ENCODE results near the genes TOP1 and EMILIN3.

- PRO-cap, result no peak
- CAGE, long polyA plus RNA, result no peak
Measured at GRCh38 chr20:38985486-38986371, 23.6 kb downstream of the DHX35 start.

GRCh38 chr20:39069963-39070238, 107.8 kb downstream of the DHX35 start:
- PRO-cap, result no peak
- CAGE, long polyA plus RNA, result no peak

GRCh38 chr20:39861525-39861782, 827.6 kb downstream of the MAFB start:
- PRO-cap, result no peak
- CAGE, long polyA plus RNA, result no peak

- PRO-cap, result no peak
- CAGE, long polyA plus RNA, result no peak
Measured at GRCh38 chr20:39886761-39887108, 802.3 kb downstream of the MAFB start.

DNA sequence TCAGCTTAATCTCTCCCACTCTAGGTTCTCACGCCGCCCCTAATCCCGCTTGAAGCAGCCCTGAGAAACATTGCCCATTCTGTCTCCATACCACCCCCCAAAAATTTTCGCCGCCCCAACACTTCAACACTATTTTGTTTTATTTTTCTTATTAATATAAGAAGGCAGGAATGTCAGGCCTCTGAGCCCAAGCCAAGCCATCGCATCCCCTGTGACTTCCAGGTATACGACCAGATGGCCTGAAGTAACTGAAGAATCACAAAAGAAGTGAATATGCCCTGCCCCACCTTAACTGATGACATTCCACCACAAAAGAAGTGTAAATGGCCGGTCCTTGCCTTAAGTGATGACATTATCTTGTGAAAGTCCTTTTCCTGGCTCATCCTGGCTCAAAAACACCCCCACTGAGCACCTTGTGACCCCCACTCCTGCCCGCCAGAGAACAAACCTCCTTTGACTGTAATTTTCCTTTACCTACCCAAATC, 414.9 kb downstream of the MAFB start:
- PRO-cap, result no peak
- CAGE, long polyA plus RNA, result no peak

- PRO-cap, result no peak
- CAGE, long polyA plus RNA, result no peak
Measured at GRCh38 chr20:40465027-40465436, 224.0 kb downstream of the MAFB start.

DNA sequence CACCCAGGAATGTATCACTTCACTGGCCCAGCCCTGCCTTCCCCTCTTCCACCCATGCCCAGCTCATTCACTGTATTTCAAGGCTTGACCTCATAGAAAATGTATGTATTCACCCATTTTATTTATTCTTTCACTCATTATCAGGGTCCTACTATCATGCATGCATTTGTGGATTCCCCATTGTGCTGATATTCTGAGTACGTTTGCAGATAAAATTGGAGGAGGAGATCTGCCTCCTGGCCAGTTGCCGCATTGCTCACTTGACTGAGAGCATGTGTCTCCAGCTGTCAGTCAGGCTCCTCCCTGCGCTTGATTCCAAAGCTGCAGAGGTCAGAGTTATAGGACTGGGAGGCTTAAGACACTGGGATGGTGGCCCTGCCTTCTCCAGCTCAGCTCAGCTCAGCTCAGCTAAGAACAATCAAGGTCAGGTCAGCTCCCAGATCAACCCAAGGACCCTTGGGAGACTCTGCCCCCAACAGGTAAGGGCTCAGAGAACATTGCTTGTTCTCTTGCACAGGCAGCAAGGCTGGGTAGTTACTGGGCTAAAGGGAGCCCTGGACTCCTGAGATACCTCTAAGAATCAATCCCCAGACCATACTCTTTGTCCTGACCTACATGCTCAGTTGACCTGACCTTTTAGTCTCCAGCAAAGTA, 104.6 kb downstream of the MAFB start:
- PRO-cap, result no peak
- CAGE, long polyA plus RNA, result no peak

- PRO-cap, result bidirectional peak, plus-strand start at chr20:40689397, minus-strand start at chr20:40689236
- CAGE, long polyA plus RNA, result no peak
Measured at GRCh38 chr20:40689340-40690367, 618 bp upstream of the MAFB start.

DNA sequence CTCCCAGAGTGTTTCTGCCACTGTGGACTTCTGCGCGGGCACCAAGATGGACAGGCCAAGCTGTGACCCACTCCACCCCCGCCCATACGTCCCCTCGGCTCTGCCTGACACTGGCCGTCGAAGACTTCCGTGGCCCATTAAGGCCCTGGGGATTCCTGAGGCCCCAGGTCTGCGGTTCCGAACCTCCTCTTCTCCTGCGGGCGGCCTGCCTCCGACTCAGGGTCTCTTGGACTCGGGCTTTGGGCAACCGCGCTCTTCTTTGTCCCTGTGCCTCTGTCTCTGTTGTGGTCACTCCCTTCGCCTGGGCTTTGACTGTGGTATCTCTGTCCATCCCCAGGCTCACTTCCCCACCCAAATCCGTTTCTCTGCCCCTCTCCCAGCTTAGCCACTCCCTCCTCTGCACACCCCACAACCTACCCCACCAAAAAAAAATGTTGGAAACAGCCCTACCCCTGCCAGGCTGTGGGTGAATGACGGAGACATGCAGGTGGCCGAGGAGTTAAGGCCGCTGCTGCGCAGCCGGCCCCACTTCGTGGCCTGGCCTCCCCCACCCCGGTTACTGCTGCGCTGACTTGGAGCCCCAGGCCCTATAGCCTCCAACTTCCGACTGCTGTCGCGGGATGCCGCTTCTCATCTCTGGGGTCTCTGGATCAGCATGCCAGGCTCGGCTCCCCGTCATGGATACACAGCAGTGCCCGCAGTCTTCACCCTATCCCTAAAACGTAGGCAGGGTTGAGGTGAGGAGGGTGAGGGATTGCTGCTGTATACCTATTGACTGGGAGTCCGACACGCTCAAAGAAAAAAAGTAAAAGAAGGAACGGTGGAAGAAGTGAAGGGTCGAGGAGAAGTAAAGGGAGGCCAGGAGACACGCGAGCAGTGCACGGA, 2.6 kb upstream of the MAFB start:
- PRO-cap, result no peak
- CAGE, long polyA plus RNA, result no peak

GRCh38 chr20:41028177-41029233, at the start of gene TOP1:
TOP1 (plus strand) TSS chr20:41028822.
- PRO-cap, result bidirectional peak, plus-strand start at chr20:41028881, minus-strand start at chr20:41028492
- CAGE, long polyA plus RNA, result no peak

- PRO-cap, result no peak
- CAGE, long polyA plus RNA, result no peak
Measured at GRCh38 chr20:41077117-41077891, 48.7 kb downstream of the TOP1 start.

DNA sequence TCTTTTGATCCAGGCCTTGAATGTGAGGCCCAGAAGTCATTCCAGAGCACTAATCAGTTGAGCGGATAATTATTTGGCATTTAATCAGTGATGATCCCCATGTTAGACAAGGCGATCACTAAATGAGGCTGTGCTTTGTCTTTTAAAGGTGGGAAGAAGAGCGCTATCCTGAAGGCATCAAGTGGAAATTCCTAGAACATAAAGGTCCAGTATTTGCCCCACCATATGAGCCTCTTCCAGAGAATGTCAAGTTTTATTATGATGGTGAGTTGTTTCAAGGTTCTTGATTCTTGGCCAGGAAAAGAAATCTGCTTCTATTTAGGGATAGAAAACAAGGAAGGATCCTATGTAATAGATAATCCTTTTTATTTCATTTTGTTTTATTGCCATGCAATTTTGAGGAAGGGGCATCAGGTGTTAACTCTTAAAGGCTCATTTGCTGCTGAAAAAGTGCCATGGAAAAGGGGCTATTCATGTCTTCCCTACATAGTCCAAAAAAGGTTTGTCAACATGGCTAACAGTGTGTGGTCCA, 45.0 kb upstream of the PLCG1 start:
- PRO-cap, result no peak
- CAGE, long polyA plus RNA, result no peak

DNA sequence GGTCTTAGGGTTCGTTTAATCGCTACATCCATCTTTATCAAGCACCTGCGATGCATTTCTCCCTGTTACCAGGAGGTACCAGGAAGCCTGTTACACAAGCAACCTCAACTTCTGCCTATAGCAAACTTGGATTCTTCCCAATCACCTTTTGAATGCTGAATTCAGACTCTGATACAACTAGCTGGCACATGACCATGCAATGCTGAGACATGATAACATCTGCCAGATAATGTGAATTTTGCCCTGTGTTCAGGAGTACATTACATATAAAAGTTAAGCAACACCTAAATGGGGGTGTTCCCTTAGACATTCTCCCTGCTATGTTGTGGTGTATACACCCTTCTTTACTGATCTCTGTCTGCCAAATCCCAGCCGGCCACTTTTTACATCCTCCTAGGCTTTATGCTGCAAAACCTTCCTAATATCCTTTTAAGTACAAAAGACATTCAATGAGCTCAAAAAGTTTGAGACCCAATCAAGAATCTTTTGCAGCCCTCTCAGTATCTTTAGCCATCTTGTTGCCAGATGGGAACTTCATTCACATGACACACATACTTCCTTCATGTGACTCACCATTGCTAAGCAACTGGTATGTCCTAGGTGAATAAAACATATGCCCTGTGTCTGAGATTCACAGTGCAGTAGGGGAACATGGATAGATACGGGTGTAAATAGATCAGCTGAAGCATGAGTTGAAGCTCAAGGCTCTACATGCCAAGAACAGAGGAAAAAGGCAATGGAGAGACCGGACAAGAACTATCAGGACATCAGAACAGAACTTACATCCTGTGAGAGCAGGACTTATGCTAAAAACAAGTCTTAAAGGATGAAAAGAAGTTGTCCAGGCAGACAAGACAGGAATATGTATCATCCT, 84.3 kb downstream of the ZHX3 start:
- PRO-cap, result unidirectional peak, plus-strand start at position 634 of the sequence
- CAGE, long polyA plus RNA, result no peak

DNA sequence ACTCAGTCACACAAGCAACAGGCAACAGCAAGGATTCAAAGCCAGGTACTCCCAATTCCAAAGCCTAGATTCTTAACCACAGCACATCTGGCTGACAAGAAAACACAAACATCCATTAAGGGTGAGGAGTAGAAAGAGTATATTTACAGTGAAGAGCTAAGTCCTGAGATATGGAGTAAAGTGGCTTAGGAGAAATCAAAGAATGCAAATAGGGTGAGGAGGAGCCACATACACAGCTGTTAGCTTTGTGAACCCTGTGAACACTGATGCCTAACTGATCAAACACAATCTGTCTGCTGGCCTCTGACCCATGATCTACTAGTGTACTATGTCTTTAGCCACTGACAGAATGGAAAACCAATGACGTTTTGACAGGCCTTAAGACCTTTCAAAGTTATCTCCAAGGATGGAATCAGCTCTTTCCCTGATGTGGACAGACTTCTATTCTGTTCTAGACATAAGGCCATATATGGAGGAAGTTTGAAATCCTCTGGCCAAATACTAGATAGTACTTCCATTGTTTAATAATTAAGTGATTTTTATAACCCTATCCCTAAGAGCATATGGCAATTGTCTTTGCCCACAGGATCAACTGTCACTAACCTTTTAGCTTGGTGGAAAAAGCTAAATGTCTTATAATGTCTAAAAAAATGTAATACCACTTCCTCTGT, 75.1 kb downstream of the ZHX3 start:
- PRO-cap, result no peak
- CAGE, long polyA plus RNA, result no peak

DNA sequence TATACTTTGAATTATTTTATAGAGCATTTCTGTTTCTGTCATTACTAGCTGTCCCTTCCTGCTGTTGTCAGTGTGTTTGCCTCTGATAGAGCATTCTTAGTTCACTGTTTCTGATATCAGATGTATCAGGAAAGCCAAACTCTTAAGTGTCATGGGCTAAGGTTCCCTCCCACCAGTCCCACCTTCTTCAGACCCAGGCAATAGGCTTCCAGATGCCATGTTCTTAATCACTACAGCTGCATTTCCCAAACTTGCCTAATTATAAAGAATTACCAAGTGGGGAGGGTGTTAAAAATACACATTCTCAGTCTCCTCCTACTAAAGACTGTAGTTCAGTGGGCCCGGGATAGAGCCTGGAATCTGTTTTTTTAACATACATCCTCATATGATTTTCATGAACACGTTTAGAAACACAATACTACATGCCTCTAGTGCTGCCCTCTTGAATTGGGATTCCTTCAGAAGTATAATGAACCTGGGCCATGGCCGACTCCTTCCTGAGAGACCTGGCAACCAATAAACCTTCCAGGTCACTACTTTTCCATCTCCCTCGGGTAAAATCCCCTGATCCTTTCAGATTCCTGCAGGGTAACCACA, 8.3 kb downstream of the ZHX3 start:
- PRO-cap, result no peak
- CAGE, long polyA plus RNA, result no peak

GRCh38 chr20:41366629-41367339, at the start of gene EMILIN3:
EMILIN3 (minus strand) TSS chr20:41366818.
- PRO-cap, result no peak
- CAGE, long polyA plus RNA, result no peak

GRCh38 chr20:41420698-41421555, 54.3 kb upstream of the EMILIN3 start:
- PRO-cap, result no peak
- CAGE, long polyA plus RNA, result no peak

DNA sequence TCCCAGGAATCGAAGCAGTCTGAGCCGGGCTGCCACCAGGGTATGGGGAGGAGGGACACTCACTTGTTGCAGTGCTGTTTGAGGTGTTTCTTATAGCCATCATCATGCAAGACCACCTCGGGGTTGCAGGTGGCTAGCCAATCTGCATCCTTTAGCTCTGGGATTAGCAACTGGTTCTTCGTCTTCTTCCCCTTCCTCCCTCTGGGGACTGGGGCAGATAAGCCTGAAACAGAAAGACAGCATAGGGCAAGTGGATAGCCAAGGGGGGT, 84.2 kb upstream of the EMILIN3 start:
- PRO-cap, result no peak
- CAGE, long polyA plus RNA, result no peak

- PRO-cap, result no peak
- CAGE, long polyA plus RNA, result no peak
Measured at GRCh38 chr20:41616888-41617256, 1.3 kb downstream of the CHD6 start.

DNA sequence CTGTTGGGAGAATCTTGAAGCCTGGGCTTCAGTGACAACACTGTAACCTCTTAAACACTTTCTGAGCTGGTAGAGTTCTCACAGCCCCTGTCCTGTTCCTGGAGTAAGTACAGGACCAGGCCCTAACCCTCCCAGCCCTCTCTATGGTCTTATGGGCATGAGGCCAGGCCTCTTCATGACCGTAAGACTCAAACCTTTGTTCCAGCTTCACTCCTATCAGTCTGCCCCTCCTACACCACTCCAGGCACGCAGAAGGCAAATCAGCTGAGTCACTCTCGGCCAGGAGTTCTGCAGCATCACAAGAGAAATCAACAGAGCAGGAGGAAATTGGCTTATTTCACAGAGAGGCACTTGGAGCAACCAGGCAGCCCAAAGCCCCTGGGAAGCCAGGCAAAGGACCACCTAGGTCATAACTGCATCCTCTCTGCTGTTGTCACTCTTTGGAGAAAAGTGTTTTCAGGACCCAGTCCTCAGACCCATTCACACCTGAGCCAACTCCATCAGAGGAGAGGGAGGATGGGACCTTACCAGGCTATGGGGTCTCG, 25.4 kb upstream of the CHD6 start:
- PRO-cap, result no peak
- CAGE, long polyA plus RNA, result no peak